Placental pericyte (primary cell): ENCODE results near the gene TAB2.

GRCh38 chr6:149317236-149318257 lies at the start of gene TAB2:
TAB2 (plus strand) TSS chr6:149317712.
- CAGE, long polyA plus RNA: no peak

GRCh38 chr6:149494620-149495320 lies 10.0 kb upstream of the ZC3H12D start:
- CAGE, long polyA plus RNA: no peak

GRCh38 chr6:149679731-149680284 lies 31.3 kb upstream of the KATNA1 start:
- CAGE, long polyA plus RNA: no peak

DNA sequence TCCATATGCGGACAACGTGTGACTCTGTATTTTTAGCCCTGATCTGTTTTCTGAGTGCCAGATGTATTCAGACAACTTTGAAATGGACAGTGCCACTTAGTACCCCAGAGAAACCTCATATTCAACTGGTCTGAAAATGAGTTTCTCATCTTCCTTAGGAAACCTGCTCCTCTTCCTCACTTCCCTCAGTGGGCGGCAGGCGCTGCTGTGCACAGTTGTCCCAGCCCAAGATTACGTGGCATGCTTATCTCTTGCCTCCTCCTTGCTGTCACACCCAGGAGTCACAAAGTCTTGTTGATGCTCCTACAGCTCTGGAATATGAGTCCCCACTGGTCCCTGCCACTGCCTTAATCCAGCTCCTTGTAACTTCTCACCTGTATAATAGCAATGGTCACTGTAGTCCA lies 8.3 kb downstream of the PPP1R14C start:
- CAGE, long polyA plus RNA: no peak

DNA sequence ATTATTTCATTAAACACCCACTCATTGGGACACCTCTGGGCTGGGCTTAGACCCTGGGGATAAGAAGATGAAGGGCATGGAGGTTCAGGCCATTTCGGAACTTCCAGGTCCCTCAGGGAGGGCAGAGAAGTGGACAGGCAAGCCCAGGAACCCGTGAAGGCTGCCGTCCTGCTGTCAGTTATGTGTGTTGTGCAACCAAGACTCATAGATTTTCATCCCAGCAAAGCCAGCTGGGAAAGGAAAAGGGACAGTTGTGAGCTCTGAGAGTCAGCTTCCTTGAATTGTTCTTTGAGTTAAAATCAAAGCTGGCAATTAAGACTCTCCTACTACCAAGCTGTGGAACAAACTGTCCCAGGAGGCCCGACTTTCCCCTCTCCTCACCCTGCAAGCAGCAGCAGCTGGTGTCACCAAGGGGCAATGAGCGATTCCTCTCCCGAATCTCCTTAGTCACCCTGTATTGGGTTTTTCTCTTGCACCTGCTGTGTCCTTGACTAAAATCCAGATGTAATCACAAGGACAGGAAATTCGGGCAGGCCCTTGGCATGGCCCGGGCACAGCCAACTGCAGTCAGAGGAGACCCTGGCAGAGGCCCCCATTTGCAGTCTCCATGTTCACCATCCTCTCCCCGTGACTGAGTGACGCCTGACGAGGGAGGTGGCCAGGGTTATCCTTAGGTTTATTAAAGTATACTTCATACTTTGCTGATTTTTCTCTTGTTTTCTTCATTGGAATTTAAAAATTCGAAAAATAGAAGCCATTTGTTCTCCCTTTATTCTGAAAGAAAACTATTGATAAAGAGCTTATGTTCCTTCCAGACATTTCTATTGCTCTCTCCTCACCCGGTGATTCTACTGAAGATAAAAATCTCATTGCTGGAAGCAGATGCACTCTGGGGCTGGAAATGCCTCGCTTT lies 46.1 kb upstream of the IYD start:
- CAGE, long polyA plus RNA: no peak

GRCh38 chr6:150398016-150398476 lies 29.2 kb downstream of the IYD start:
- CAGE, long polyA plus RNA: no peak

GRCh38 chr6:150435780-150436292 lies 67.0 kb downstream of the IYD start:
- CAGE, long polyA plus RNA: no peak

- CAGE, long polyA plus RNA: no peak
Measured at GRCh38 chr6:150572957-150573637, 26.6 kb upstream of the PLEKHG1 start.

DNA sequence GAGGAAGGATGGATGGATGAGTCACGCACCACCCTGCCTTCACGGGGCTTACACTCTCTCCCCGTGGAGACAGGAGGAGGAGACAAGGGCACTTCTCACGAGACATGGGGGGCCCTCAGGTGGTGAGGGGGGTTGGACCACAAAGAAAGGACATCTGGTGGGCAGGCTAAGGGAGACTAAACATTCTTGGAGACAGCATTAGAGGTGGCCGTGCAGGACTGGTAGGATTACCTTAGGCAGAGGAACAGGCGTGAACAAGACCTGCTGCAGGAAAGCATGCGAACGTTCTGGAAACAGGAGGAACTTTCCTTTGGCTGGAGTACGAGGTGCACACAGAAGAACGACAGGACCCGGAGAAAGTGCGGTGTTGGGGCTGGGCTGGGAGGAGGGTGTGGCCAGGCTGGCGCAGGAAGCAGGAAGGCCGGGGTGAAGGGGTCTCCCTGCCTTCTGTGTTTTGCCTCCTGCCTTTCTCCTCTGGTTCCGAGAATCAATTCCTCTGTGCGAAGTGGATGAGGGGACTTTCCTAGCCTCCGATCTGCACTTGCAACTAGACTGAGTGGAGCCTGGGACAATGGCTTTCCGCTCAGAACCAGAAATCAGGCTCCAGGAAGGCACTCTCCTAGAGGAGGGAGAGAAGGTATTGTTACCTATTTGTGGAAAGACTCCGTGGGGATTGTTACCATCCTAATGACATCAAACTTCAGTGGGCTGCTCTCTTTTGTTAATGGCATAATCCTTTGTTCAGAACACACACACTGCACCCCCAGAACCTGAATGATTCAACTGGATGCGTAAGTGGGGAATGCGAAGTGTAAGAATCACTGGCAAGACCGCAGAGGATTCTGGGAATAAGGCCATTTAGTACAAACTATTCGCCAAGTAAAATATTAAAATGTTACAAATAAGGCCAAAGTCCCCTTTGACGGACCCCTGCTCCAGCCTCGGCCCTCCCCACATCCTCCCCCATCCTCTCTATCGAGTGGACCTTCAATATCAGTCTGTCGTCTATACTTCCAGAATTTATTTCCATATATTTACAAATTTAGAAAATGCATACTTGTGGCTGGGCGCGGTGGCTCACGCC lies 22.9 kb upstream of the PLEKHG1 start:
- CAGE, long polyA plus RNA: no peak

GRCh38 chr6:150665930-150666784 lies 66.5 kb downstream of the PLEKHG1 start:
- CAGE, long polyA plus RNA: no peak

GRCh38 chr6:150685849-150686420 lies 86.2 kb downstream of the PLEKHG1 start:
- CAGE, long polyA plus RNA: no peak

GRCh38 chr6:150687430-150688051 lies 87.9 kb downstream of the PLEKHG1 start:
- CAGE, long polyA plus RNA: no peak

GRCh38 chr6:150698639-150698847 lies 98.9 kb downstream of the PLEKHG1 start:
- CAGE, long polyA plus RNA: no peak

GRCh38 chr6:151005969-151006801 lies 140.7 kb downstream of the MTHFD1L start:
- CAGE, long polyA plus RNA: no peak

GRCh38 chr6:151099293-151099818 lies 140.4 kb upstream of the AKAP12 start:
- CAGE, long polyA plus RNA: no peak

DNA sequence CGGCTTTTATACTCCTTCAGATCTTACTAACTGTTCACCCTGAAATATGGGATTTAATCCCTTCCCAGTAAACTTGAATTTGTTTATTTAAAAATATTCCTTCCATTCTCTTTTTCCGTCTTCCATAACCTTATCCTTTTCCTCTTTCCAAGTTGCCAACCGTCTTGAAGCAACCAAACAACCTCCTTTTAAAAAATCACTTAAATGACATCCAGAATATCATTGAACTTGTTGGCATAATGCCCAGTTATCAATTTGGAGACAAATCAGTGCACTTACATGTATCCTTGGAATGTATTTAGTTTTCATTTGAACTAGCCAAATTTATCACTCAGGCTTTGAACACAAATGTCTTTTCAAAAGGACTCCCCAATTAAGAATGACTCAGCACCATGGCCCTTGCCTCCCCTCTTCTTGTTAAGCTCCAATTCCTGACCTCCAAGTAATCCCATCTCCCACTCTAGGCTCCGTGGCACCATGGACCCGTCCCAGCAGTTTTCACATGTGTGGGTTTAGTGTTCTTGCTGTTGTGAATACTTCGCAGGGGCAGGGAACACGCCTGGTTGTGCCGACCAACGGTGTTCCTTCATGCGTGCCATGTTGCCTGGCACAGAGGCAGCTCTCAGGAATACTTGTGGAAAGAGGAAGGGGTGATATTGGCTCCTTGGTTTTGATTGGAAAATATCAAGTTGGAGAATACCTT lies 2.6 kb downstream of the AKAP12 start:
- CAGE, long polyA plus RNA: no peak

- CAGE, long polyA plus RNA: no peak
Measured at GRCh38 chr6:151254542-151255228, 14.9 kb downstream of the AKAP12 start.

GRCh38 chr6:151380054-151381032 lies 11.0 kb downstream of the ZBTB2 start:
- CAGE, long polyA plus RNA: no peak

- CAGE, long polyA plus RNA: no peak
Measured at GRCh38 chr6:151410355-151410910, 19.1 kb upstream of the ZBTB2 start.

DNA sequence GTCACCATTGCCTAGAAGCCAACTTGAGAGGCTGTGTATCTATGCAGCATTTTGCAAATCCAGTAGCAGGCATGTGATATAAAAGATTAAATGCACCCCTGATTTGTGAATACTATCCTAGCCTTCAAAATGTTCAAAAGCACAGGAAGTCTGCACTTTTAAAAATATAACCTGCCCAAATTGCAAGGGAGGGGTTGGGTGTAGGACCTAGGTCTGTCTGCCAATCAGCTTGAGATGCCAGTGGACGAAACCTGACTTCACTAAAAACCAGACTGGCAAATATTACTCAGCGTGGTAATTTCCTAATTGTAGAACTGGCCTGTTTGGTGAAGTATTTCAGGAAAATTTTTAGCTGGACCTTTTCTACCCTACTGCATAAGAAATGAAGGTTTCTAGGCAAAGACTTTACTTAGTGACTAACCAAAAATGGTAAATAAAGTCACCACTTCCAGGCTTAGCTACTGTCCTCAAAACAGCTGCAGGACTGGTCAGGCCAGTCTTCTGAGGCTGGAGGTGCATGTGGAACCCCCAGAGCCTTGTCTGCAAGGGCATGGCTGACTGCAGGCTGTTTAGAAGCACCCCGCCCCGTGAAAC lies 104.5 kb upstream of the ESR1 start:
- CAGE, long polyA plus RNA: no peak